T-cell (primary cell): ENCODE data around the genes CFAP300, MMP8 and CARD16.

DNA sequence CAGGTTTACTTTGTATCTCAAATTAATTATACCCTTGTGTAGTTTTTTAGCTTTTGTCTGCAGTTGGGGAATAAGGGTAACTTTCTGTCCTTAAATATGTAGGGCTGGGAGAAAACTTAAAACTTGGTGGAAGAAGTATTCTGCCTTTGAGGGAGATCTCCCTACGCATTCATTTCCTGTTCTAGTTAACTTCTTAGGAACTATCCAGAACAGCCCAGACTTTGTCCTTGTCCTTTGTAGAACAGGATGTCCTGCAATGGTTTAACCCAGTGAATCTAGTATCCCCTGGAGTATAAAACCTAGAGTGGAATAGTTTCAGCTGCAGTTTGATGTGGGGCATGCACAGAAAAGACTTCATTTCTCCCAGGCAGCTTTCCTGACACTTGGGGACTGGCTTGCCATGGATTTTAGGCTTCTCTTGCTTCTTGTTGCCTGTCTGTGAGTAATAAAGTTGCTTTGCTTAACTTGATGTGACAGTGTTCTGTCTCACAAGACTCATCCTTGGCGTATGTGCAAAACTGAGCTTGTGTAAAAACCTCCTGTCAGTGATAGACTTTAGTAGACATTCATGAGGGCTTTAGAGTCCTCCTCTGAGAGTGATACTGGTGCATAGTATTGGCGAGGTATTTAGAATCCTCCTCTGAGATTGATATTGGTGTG is 28.1 kb downstream of the ARHGAP42 start:
- PRO-cap, 7 experiments: no peak in any of the 7 experiments

DNA sequence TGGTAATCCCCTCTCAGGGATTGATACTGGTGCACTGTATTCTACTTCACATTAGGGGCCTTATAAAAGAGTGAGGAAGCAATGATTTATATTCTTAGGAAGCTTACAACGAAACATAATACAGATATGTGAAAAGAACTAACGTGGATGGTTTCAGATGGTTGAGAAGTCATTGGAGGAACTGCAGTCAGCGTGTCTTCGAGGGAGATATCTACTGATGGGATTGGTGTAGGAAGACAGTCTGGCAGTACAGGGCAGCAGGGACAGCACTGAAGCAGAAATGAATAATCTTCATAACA is 28.6 kb downstream of the ARHGAP42 start:
- PRO-cap, 7 experiments: no peak in any of the 7 experiments

- PRO-cap, 7 experiments: no peak in any of the 7 experiments
These were observed 189.7 kb downstream of the ARHGAP42 start for GRCh38 chr11:100876623-100877294.

DNA sequence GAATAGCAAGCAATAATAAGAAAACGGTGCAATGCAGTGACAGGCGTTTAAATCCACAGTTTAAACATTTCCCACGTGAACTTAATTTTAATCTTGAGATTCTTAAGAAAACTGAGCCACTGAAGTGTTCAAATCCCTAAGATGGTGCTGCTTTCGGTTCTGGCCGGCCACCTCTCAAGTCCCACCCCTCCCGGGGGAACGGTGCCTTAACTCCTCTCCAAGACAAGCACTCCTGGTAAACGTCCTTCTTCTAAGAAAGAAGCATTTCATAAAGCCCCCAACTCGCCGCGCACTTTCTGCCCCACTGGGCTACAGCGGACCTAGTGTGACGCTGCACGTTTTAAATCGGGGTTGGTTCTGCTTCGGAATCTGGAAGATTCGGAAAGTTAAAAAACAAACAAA is 2.8 kb downstream of the PGR start:
- PRO-cap, 7 experiments: no peak in any of the 7 experiments

DNA sequence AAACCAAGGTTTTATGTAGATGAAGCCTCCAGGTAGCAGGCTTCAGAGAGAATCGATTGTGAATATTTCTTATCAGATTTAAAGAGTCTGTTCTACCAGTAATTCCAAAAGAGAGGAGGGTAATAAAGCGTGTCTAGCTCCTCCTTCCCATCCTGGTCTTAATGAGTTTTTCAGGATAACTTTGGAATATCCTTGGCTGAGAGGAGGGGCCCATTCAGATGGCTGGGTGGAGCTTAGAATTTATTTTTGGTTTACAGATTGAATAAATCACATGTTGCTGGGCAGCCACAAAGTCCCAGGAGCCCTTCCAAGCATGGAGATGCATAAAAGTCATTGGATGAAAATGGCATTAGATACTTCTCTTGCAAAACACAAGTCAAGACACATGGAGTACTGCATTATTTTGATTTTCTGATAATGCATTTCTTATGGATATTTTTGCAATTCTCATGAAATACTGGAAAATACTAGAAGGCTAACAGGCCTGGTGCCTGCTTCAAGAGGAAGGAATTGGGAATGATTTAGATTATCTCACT is 139.0 kb downstream of the TRPC6 start:
- PRO-cap, 7 experiments: no peak in any of the 7 experiments

GRCh38 chr11:102047114-102048049 is at the start of gene CFAP300:
CFAP300 (plus strand) TSS chr11:102047437.
- PRO-cap, 7 experiments: no peak in any of the 7 experiments

DNA sequence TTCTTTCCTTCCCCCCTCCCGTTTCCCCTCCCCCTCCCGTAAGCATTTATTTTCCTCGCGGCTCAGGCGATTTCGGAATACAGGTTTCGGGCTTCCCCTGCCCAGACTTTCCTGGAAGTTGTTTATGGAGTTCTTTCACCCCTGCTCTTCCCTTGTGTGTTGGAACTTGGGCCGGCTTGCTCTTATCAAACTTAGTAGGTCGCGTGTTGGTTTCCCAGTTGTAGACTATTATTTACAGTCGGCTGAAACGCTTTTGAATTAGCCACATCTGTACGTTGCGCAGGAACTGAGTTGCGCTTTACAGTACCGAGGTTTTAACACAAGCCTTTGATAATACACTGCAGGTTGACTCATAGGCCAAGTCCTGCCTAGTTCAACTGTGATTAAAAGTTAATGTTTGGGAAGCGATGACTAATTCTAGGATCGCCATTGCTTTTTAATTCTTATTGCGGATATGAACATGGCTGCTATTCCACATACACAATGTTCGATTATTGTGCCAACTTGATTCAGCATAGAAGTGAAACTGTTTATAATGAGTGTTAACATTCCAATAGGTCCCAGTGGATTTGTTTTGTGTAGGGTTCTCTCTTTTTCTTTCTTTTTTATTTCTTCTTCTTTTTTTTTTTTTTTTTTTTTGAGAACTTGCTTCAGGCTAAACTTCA is 1.7 kb downstream of the YAP1 start:
- PRO-cap, 7 experiments: no peak in any of the 7 experiments

GRCh38 chr11:102171076-102171732 is 61.0 kb downstream of the YAP1 start:
- PRO-cap, 7 experiments: no peak in any of the 7 experiments

DNA sequence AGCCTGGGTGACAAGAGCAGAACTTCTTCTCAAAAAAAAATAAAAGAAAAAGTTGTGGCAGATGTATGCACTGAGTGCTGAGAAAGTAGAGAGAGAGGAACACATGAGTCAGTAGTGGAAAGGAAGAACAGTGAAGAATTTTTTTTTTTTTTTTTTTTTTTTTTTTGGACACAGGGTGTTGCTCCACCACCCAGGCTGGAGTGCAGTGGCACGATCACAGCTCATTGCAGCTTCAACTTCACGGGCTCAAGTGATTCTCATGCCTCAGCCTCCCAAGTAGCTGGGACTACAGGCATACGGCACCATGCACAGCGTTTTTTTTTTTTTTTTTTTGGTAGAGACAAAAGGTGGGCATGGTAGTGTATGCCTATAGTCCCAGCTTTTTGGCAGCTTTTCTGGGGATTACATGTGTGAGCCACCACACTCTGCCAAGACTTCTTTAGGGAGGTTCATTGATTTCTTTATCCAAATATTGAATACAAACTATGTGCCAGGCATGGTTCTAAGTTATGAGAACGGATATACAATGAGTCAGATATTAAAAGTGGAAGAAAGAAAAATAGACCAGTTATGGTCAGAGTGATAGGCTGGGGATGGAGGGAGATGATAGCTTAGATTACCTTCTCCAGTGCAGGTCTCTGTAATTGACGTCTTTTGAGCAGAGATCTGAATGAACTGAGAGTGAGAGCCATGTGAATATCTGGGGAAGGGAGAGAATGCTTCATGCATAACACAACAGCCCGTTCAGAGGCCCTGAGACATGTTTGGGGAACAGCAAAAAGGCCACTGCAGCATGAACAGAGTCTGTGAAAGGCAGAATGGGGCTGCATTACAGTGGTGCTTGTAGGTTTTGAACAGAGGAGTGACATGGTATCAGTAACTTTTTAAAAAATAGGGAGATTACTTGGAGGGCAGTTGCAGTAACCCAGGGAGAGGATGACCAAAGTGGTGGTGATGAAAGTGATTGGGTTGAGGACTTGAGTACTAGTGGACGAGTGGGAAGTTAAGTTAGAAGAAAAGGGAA is 62.2 kb downstream of the YAP1 start:
- PRO-cap, 7 experiments: no peak in any of the 7 experiments

DNA sequence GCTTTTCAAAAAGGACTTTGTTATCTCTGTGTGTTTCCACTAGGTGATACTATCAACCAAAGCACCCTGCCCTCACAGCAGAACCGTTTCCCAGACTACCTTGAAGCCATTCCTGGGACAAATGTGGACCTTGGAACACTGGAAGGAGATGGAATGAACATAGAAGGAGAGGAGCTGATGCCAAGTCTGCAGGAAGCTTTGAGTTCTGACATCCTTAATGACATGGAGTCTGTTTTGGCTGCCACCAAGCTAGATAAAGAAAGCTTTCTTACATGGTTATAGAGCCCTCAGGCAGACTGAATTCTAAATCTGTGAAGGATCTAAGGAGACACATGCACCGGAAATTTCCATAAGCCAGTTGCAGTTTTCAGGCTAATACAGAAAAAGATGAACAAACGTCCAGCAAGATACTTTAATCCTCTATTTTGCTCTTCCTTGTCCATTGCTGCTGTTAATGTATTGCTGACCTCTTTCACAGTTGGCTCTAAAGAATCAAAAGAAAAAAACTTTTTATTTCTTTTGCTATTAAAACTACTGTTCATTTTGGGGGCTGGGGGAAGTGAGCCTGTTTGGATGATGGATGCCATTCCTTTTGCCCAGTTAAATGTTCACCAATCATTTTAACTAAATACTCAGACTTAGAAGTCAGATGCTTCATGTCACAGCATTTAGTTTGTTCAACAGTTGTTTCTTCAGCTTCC is 87.5 kb upstream of the BIRC3 start:
- PRO-cap, 7 experiments: no peak in any of the 7 experiments

DNA sequence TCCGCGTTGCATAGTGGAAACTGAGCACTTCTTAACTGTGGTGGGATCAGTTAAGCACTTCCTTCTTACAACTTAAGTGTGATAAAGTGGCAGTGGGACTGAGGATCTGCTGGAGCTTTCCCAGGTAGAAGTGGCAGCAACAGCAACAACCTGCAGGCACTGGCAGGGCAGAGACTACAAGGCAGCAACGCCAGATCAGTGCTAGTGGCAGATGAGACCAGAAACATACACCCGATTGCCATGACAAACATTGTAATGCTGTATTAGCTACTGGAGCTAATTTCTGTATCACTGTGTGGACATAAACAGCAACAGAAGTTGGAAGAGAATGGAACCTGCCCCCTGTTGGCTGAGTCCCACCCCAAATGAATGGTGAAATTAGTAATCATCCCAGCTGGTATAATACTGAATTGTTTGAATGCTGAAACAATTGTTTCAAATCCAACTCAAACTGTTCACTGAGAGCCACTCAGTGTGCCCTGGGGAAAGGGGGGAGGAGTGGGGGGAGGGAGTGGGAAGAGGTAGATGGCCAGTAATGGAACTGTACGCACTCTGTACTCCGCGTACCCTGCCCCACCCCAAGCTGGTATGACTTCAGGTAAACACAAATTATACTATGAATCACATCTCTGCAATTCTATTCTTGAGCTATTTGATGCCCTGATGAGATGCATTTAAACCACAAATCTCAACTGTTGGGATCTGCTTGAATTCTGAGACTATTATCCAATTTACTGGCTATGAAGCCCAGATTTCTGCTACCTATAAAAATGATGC is 11.2 kb upstream of the BIRC3 start:
- PRO-cap, 7 experiments: peak in 5 of 7 experiments; most common plus-strand start position 682 of the sequence (in 2); most common minus-strand start position 161 of the sequence (in 2)

- PRO-cap, 7 experiments: peak in 1 of 7 experiments; most common plus-strand start chr11:102346259 (in 1); most common minus-strand start chr11:102346041 (in 1)
These were observed 994 bp upstream of the BIRC2 start for GRCh38 chr11:102345852-102346587.

GRCh38 chr11:102415114-102415903 is 37.3 kb downstream of the TMEM123 start:
- PRO-cap, 7 experiments: no peak in any of the 7 experiments

DNA sequence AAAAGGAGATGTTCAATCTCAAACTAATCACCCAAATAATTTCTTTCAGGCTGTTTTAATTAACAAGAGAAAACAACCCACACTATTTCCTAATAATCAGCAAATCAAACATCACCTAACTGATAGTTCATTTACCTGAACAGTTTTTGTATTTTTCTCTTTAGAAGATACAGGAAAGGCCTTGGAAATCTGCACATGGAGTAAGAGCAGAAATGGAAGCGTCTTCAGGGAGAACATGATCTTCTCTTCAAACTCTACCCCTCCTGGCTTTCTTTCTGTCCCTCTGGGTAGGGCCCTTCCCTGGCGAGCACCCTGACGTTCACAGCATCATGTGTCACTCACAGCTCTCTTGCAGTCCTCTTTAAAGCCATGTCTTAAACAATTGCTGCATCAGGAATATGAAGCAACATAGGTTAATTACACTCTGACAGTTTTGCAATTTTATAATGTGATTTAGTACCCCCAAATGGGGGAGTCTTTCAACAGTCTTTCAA is at the start of gene MMP8:
Gene MMP8, minus strand, starts transcription at position 336 of the 494 bp plus-strand sequence.
- PRO-cap, 7 experiments: no peak in any of the 7 experiments

GRCh38 chr11:103728812-103729086 is 307.7 kb upstream of the DDI1 start:
- PRO-cap, 7 experiments: no peak in any of the 7 experiments

GRCh38 chr11:103810046-103810493 is 226.4 kb upstream of the DDI1 start:
- PRO-cap, 7 experiments: no peak in any of the 7 experiments

GRCh38 chr11:103898909-103899296 is 137.5 kb upstream of the DDI1 start:
- PRO-cap, 7 experiments: no peak in any of the 7 experiments

DNA sequence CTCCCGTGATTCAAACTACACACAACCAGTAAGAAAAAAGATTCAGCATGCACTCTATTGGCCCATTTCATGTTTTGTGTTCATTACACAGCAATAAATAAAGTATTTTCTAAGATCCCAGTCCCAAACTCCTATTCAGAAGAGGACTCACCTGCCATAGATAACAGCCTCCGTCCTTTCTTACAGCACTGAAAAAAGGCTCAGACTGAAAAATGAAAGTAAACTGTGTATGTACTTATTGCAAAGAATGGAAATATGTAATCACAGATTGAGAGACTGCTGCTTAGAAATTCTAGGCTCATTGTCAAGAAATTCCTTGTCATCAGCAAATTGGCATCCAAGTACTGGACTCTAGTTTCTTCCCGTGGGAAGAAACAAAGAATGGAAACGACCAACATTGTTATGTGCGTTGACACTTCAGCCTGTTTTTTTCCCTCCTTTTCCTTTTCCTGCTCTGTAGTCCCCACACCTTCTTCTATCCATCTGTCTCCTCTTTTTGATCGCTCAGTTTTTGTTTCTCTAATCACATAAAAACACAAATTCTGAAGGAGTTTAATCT is 50.3 kb downstream of the CASP4 start:
- PRO-cap, 7 experiments: peak in 1 of 7 experiments; most common minus-strand start position 158 of the sequence (in 1)

- PRO-cap, 7 experiments: peak in 7 of 7 experiments; most common plus-strand start chr11:105045439 (in 1); most common minus-strand start chr11:105045320 (in 7)
These were observed at the start of gene CARD16 for GRCh38 chr11:105044936-105045553. CARD16 (minus strand) TSS chr11:105045335.

DNA sequence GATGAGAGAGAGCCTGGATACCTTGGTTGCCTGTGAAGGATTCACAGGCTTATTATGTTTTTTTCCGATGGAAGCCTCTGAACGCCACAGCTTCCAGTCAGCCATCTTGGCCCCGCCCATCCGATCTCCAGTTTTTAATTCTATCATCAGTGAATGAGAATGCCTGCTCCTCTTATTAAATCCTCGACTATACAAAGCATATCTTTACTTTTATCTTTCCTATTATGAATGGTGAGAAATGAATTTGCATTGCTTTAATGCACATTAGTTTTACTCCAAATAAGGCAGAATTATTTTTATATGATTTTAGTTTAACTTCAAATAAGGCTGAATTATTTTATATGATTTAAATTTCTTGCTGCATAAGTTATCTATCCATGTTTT is 61.1 kb downstream of the MSANTD4 start:
- PRO-cap, 7 experiments: no peak in any of the 7 experiments